Thoracic aorta (tissue), 1 donor: ENCODE measurements around a stretch of chr5.

- RAMPAGE, long total RNA, result no peak
Measured at GRCh38 chr5:160486333-160487029, 64.8 kb downstream of the PTTG1 start.

GRCh38 chr5:160505795-160506402 lies 84.2 kb downstream of the PTTG1 start:
- RAMPAGE, long total RNA, result no peak

DNA sequence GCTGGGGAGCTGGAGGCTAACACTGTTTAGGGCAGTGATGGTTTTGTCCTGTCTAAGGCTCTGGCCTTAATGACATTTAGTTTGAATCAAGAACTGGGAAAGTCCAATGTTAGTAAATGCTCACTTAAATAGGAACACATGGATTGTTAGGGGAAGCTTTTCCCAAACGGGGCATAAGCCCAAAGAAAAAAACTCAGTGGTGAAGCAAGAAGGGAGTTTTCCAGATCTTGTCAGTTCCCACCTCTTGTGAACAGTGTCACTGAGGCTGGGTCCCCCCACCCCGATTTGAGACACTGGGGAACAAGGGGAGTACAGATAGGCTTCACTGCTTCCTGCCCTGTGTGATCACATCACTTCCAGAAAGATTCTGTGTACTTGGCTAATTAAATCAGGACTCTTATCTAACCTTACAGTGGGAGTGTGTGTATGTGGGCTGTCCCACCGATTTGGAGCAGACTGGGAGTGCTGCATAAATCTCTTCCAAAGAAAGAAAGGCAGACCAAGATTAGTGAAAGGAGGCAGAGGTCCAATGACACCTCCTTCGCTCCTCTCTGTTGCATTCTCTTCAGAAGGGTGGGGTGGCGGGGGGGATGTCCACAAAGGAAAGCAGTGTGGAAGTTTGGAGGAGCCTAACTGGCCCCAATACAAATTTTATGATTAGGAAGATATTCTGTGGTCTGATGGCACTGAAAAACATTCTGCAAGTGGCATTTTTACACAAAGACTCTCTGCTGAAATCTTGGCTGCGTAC lies 206.5 kb downstream of the PTTG1 start:
- RAMPAGE, long total RNA, result no peak

DNA sequence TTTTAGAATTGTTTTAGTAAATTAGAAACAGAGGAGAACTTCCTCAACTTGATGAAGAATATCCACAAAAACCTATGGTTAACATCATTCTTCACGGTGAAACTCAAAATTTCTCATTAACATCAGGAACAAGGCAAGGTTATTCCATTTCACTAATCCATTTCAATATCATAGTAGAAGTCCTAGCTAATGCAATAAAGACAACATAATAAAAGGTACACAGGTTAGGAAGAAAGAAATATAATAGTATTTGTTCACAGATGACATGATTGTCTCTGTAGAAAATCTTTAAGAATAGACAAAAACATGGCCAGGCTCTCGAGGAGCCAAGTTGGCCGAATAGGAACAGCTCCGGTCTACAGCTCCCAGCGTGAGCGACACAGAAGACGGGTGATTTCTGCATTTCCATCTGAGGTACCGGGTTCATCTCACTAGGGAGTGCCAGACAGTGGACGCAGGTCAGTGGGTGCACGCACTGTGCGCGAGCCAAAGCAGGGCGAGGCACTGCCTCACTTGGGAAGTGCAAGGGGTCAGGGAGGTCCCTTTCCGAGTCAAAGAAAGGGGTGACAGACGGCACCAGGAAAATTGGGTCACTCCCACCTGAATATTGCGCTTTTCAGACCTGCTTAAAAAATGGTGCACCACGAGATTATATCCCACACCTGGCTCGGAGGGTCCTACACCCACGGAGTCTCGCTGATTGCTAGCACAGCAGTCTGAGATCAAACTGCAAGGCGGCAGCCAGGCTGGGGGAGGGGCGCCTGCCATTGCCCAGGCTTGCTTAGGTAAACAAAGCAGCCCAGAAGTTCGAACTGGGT lies 21.4 kb upstream of the ATP10B start:
- RAMPAGE, long total RNA, result no peak

GRCh38 chr5:160924261-160924705 lies 72.3 kb upstream of the ATP10B start:
- RAMPAGE, long total RNA, result no peak

DNA sequence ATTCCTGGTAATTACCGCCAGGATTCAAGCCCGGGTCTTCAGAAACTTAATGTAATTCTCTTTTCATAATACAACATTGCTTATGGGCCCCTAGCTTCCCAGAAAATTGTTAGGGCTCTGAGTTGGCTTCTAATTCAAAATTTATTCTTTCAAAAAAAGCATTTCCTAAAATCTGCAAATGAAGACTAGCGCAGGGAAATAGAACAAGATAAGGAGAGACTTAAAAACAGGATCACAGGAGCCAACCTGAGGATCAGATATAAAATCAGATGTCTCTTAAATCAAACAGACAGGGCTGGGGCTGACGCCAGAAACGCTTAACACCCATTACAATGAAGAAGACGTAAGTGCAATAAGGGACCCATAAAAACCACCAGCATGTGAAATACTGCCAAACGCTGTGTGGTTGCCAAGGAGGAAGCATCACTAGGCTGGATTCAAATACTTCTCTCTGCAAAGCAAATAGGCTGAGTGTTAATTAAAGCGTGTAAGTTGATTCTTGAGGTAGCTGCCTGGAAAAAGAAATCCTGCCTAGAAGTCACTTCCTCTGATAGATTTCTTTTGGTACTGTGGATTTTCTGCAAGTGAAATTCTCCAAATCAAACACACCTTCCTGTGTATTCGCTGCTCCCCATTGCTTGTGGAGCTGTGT lies 74.4 kb upstream of the ATP10B start:
- RAMPAGE, long total RNA, result no peak

DNA sequence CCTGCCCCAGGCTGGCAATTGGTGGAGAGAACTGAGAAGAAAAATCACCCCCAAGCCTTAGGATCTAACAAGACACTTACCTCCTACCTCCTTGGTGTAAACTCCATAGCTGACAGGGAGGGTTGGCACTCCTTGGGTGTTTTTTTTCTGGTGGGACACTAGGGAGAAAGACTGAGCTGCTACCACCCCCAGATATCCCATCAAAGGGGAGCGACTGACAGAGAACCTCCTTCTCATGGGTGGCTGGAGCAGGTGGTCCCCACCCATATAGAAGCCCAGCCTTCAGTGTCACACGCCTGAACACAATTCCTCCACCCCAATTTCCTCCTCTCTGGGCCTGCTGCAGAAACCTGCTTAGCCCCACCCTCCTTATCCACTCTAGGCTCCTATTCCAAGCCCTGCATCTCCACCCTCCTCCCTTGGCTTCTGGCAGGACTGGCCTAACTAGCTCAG lies 77.2 kb upstream of the ATP10B start:
- RAMPAGE, long total RNA, result no peak

- RAMPAGE, long total RNA, result no peak
Measured at GRCh38 chr5:163153568-163153780, 283.9 kb upstream of the CCNG1 start.

- RAMPAGE, long total RNA, result no peak
Measured at GRCh38 chr5:163436833-163437441, 458 bp upstream of the CCNG1 start.

- RAMPAGE, long total RNA, result no peak
Measured at GRCh38 chr5:163471246-163471739, 10.9 kb downstream of the HMMR start.

GRCh38 chr5:166324837-166325242 lies 654.0 kb upstream of the TENM2 start:
- RAMPAGE, long total RNA, result no peak

GRCh38 chr5:167378775-167379633 lies 400.2 kb downstream of the TENM2 start:
- RAMPAGE, long total RNA, result no peak

DNA sequence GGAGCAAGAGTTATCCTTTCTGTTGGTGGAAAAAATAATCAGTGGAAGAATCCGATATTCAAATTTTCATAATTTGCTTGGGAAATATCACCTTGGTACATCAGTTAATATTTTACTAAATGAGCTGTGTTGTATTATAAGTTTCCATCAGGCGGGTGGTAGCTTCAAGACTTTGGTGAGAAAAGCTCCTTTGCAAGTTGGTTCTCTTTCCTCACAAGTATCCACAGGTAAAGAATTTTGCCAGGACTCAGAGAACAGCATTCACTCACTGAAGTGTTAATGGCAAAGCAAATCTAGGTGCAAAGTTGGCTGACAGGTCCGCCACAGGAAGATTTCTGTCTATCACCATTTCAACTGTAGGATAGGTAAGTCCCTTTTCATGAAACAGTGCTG lies 436.0 kb downstream of the TENM2 start:
- RAMPAGE, long total RNA, result no peak

DNA sequence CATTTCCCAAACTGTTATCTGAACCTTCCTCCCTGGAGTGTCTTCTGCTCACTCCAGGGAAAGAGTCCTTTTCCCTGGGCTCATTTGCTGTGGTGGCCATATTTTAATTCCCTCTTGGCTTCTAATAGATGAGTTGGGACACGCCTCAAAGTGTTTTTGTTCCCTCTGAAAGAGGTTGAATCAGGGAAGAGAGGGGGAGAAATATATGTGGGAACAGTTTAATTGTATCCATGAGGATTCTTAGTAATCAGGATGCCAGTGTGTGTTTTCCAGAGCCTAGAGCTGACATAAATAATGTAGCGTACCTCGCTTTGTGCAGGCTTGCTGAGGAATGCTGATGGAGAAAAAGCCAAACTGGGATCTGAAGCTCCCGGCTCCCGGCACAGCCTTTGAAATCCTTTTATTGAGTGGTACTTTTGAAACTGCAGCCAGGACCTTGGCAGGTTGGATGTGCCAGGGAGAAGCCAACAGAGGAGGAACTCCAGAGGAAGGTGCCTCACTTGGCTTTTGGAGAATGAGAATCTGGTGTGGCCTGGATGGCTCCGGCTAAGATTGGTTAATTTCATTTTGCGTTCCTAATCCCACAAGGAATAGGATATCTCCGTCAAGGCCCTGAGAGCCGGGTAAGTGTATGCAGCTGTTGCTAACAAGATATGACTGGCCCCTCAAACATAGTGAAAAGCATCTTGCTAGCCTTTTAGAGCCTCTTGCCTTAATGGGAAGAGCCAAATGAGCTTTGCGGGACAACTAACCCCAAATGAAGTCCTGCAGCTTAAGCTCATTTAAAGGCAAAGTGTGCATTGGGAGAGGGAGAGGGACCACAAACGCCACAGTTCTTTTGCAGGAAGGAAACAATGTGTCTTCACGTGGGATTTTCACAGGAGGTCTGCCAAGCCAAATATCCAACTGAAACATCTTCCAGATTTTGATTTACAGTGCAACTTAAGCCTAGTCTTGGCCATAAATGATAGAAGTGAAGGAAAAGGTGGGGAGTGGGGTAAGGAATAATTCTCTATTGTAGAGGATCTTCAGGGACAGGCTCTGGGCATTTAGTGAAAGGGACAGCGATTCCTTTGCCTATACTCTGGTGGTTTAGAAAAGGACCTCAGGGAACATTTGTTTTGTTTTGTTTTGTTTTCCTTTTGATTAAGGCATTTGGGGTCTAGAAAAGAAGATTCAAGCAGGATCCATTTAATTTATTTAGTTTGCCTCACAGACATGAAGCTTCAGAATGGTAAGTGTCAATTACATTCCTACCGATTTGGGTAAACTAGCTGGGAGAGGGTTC lies 470.9 kb upstream of the WWC1 start:
- RAMPAGE, long total RNA, result no peak

DNA sequence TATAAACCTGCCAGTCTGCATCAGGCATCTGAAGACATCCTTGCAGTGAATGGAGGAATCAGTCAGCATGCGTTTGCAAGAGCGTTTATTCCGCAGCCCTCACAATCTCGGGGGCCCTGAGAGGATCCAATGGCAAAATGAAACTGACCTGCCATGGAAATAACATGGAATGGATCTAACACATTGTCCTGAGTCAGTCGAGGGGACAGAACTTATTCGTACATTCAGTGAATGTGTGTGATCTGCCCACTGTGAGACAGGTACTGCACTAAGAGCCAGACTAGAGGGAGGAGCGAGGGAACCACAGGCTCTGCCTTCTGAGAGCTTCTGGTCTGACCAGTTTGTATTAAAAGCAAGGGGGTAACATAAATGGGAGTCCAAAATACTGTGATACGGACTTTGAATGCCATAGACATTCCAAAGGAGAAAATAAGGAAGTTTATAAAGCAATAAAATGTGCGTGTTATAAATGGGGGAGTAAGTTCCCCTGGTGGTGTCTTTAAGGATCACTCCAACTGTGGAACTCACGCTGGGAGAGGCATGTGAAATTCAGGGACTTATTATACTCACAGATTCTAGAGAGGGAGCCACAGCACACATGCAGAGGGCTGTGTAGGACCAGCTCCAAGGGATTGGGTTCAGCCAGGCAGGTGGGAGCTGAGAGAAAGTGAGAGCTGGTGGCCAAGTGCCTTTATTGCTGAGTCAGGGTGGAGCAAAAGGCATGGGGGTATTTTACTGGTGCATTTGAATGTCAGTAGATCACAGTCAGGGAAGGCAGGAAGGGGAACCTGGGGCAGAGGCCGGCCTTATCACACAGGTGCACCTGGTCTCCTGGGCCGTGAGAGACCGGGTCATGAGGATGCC lies 186.6 kb upstream of the WWC1 start:
- RAMPAGE, long total RNA, result no peak

DNA sequence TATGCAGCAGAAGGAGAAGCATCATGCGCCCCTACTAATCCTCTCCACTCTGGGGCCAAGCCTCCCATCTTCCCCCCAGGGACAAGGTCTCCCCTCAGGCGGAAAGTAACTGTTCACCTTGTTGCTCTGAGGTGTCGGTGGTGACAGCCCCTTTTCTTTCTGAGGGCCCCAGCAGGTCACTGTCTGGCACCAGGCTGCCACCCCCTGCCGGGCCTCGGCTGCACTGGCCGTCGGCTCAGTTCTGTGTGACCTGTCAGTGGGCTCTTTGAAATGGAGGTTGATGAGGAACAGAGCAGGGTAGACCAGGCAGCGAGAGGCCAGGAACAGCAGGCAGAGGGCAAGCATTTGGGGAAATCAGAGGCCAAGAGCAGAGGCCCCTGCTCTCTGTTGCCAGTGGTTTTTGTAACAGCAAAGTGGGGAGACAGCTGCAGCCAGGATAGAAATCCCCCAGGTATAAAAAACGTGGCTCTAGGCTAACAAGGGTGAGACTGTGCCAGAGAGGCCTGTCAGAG lies 113.4 kb upstream of the WWC1 start:
- RAMPAGE, long total RNA, result no peak

GRCh38 chr5:168269051-168269947 lies 22.1 kb upstream of the WWC1 start:
- RAMPAGE, long total RNA, result no peak

DNA sequence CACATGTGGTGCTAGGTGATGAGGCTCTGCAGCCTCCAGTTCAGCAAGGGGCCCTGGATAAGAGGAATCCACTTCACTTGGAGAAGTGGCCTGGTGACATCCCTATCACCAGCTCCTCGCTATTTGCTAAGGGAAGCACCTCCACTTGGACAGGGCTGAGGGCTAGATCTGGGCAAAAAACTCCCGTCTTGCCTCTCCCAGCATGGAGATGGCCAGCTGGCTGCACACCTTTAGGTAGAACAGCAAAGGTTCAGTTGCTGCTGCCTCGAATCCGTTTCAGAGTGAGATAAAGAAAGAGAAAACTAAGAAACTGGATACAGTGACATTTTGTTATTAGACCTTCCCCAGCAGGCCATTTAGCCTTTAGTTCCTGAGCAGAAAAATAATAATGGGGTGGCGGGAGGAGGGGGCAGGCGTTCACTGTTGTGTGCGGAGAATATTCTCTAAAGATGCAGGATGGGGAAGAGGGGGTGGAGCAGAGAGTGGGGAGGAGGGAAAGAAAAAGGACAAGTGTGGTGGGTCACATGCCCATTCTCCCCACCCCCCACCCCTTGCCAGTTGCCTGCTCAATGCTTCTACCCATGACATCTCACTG lies 8.6 kb downstream of the WWC1 start:
- RAMPAGE, long total RNA, result no peak

DNA sequence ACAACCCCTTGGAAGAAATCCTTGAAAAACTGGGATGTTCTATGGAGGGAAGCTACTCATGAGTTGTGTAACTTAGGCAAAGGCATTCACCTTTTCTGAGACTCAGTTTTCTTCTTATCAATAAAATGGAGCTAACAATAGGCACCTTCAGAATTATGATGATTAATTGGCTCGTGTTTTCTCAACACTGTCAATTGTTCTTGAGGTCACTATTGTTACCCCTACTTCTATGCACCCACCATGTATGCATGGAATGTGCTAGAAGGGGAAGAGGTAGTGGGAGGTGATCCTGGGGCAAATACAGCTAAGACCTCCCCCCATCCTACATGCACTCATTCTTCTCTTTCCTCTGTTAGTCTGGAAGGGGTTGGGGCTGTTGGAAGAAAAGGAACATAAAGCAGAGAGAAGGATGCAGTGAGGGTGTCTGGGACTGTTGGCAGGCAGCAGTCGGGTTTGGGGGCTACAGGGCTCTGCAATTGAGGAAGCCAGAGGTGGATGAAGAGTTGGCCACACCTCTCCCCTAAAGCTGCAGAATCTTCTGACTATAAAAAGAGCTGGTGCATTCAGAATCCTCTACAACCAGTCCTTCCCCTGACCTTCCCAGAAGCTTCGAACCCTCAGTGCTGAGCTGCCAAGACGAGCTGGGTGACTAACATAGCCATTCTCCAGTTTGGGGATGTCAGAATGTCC lies 39.0 kb downstream of the WWC1 start:
- RAMPAGE, long total RNA, result no peak

DNA sequence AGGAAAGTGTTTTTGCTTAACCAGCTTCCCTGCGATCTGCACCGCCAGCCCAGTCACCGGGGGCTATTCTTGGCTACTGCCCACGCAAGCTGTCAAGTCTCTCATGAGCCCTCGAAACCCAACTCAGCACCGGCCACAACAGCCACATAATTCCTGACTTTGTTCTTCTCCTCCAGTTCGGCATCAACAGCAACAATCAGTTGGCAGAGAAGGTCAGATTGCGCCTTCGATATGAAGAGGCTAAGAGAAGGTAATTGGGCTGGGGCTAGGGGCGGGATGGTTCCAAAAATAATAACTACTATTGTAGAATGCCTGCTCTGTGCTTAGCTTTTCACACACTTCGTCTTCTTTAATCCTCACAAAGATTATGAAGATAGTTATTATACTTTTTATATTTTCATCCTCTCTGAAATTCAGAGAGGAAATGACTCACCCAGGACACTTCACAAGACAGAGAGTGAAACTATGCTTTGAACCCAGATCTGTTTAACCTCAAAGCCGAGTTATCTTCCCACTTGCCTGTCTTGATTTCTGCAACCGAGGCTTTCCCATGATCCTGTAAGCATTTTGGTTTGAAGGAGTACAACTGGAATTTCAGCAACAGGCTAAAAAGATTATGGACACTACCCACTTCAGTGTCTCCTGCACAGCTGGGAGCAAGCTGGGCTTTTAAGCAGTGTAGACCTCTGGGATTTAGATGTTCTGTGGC lies 76.4 kb upstream of the RARS1 start:
- RAMPAGE, long total RNA, result no peak